Non-pigmented ciliary epithelial cell (primary cell): ENCODE data around the genes OR51E1 and HBE1.

DNA sequence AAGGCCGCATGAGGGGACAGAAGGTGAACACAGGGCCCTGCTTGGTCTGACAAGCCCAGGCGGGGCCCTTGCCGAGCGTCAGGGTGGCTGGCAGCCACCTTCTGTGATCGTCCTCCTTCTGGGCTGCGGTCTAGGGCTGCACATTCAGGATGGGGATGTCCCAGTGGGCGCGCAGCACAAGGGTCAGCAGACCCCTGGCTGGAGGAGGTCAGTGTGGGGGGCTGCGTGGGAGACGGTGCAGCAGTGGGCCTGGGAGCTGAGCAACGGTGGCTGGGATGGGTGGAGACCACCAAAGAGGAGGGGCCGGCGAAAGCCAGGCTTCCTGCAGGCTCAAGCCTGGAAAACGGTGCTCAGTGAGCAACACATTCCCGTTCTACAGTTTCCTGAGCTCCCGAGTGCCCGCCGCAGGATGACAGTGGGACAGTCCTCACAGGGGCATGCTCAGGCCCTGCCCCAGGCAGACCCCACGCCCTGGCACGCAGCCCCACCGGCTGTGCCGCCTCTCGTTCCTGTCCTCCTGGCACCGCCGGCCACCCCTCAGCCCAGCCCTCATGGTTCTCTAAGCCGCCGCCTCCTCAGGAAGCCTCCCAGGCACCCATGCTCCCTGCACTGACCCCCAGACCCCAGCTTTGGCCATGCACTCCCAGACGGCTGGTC, 73.9 kb downstream of the CDKN1C start:
- RRBS = no CpG with 5 or more reads among the region's 28 CpGs

DNA sequence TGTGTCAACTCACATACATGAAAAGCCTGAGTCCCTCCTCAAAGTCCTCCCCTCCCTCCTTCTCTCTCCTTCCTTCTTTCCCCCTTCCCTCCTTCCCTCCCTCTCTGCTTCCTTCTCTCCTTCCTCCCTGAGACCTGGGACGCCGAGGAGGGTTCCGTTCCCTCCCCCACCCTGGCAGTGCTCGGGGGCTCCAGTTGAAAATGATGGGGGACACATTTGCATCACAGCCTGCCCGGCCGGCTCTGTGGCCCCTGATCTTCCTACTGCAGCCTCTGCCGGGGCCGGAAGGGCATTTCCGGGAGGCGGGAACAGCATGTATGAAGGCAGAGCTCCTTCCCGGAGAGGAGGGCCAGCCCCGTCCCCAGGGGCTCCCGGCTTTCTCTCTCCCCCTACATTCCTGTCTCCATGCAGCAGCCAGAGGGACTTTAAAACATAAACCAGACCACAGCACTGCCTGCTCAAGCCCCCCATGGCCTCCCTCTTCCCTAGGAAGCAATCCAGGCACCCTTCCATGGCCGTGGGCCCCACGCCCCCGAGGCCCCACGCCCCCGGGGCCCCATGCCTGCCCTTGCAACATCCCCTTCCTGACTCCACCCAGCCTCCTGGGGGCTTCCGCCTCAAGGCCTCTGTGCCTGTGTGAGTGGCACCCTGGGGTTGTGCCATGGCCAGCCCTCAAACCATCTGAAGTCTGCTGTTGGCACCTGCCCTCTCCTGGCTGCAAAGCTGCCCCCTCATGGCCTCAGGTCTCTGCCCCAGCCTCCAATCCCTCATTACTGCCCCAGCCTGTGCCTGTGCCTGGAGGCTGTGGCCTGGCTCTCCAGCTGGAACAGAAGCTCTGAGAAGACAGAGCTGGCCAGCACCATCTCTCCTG, 73.1 kb downstream of the CDKN1C start:
- RRBS = 24% methylated on average over 3 of the region's 19 CpGs

DNA sequence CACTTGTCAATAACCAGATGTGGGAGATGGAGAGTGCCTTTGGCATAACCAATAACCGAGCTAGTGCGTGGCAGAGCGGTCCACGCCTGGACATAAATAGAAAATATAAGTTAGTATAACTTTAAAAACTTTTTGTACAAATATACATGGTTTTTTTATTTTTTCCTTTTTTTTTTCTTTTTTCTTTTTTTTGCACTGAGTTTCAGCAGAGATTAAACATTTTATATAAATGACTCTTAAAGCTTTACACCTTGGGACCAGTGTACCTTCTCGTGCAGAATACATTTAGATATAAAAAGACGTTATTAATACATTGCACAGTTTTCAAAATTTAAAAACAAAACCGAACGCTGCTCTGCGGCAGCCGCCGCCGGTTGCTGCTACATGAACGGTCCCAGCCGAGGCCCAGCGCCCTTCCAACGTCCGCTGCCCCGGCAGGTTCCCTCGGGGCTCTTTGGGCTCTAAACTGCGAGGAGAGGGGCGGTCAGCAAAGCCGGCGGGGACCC, 2.1 kb downstream of the CDKN1C start:
- RRBS = 2% methylated on average over 11 of the region's 23 CpGs

GRCh38 chr11:2903006-2903959, 1.2 kb downstream of the SLC22A18 start:
- RRBS = 72% methylated on average over 4 of the region's 27 CpGs

GRCh38 chr11:2944452-2945318, 15.5 kb upstream of the PHLDA2 start:
- RRBS = no CpG with 5 or more reads among the region's 33 CpGs

GRCh38 chr11:2963674-2964024, 28.5 kb downstream of the NAP1L4 start:
- RRBS = no CpG with 5 or more reads among the region's 5 CpGs

GRCh38 chr11:3143411-3143907, 21.7 kb downstream of the OSBPL5 start:
- RRBS = no CpG with 5 or more reads among the region's 21 CpGs

- RRBS = no CpG with 5 or more reads among the region's 16 CpGs
Observed at GRCh38 chr11:3421603-3422118, 42.7 kb upstream of the ZNF195 start.

GRCh38 chr11:3802028-3802342, 4.6 kb upstream of the NUP98 start:
- RRBS = no CpG with 5 or more reads among the region's 2 CpGs

DNA sequence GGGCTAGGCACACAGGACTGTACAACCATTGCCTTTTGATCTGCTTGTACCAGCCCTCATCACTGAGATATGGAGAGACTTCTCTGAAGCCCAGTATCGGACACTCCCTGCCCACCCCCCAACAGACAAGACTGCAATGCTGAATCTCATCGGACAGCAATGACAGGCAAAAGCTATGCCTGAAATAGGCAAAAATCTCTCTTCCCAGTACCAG, 6.5 kb downstream of the RHOG start:
- RRBS = no CpG with 5 or more reads among the region's 2 CpGs

DNA sequence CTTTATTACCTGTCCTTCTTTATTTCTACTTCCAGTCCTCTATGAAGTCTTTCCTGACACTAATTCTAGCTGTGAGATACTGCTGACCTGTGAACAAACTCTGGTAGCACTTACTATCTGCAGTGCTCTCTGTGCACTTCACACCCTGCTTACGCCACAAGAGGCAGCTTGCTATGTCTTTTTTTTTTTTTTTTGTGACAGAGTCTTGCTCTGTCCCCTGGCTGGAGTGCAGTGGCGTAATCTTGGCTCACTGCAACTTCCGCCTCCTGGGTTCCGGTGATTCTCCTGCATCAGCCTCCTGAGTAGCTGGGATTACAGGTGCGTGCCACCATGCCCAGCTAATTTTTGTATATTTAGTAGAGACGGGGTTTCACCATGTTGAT, 10.8 kb downstream of the STIM1 start:
- RRBS = no CpG with 5 or more reads among the region's 6 CpGs

DNA sequence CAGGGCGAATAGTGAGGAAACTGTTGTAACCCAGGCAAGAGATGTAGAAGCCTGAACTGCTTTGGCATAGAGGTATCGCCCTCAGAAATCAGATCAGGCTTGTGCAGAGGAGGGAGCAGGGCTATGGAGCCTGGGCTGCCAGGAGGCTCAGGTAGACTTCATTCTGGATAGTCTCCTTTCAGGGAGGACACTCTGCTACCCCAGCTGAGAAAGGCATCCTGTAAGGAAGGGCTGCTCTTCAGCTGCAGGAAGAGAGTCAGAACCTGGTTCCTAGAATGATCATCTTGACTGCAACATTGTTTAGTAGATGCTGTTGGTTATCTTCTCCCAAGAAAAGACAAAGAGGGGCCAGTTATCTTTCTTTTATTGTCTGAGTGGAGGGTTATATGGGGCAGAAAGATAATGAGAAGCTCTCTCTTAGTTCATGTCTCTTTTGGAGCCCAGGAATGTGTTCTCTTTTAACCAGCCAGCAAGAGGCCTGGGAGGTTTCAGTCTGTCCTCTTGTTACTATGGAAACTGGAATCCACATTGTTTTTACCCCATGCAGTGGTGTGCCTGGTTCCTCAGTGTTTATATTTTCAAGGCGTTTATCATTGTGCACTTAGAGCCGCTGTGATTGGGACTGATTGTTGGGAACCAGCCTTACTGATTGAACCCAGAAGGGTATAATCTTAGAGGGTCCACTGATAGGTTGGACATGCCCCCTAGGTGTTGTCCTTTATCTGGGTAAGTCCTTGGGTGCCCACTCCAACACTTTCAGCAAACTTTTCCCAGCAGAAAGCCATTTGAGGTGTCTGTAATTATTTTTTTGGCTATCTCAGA, 95.7 kb downstream of the STIM1 start:
- RRBS = no CpG with 5 or more reads among the region's 4 CpGs

DNA sequence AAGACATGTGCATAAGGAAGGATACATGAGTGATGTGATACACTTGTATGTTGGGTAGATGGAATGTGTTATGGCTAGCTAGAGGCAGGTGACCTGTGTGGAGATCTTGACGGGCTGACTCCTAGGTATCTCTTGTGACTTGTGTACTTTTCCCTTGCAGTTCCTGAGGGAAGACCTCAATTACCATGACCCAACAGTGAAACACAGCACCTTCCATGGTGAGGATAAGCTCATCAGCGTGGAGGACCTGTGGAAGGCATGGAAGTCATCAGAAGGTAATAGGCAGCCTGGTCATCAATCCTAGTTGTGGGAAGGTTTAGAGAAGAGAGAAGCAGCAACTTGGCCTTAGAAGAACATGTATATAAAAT, 70.9 kb upstream of the RRM1 start:
- RRBS = no CpG with 5 or more reads among the region's 2 CpGs

GRCh38 chr11:4090203-4090840, 4.3 kb upstream of the RRM1 start:
- RRBS = no CpG with 5 or more reads among the region's 4 CpGs

DNA sequence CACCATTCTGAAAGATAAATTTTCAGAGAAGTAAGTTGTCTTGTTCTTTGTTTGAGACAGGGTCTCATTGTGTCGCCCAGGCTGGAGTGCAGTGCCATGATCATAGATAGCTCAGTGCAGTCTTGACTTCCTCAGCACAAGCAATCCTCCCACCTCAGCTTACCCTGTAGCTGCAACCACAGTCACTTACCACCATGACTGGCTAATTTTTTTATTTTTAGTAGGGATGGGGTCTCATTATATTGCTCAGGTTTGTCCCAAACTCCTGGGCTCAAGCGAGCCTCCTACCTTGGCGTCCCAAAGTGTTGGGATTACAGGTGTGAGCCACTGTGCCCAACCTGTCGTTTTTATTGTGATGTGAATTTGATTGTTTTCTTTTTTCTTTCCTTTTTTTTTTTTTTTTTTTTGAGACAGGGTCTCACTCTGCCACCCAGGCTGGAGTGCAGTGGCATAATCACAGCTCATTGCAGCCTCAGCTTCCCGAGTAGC, 10.6 kb downstream of the RRM1 start:
- RRBS = no CpG with 5 or more reads among the region's 5 CpGs

GRCh38 chr11:4190750-4191587, 96.4 kb downstream of the RRM1 start:
- RRBS = no CpG with 5 or more reads among the region's 17 CpGs

DNA sequence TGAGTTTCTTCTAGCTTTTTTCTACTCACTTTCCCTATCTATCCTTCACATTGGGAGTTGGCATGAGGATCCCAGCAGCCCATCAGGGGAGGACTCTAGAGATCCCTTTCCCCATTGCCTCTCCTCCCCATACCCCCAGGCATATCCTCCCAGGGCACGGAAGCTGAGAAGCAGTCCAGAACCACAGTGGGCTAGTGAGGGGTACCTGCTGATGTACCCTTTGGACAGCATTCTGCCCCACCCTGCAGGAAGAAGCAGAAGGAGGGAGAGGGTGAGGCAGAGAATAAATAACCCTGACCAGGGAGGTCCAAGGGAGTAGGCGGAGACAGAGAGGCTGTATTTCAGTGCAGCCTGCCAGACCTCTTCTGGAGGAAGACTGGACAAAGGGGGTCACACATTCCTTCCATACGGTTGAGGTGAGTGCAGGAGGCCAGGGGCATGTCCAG, at the start of gene OR51E1:
TSS of gene OR51E1 (plus strand) at position 368 of the 446 bp plus-strand sequence.
- RRBS = no CpG with 5 or more reads among the region's 3 CpGs

DNA sequence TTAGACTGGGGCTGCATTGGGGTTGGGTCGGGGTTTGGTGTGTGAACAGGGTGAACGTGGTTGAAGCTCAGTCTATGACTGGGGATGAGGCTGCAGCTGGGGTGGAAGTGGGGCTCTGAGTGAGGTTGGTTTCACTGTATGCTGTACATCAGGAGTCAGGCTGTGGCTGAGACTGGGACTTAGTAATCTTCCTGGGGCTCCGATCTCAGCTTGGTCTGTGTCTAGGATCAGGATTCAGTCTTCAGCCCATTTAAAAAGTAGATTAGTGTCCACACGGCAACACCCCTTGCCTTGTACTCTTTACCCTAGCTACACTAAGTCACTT, 535 bp downstream of the OR51E1 start:
- RRBS = no CpG with 5 or more reads among the region's 4 CpGs

- RRBS = 66% methylated on average over 4 of the region's 9 CpGs
Observed at GRCh38 chr11:5066328-5066668, 6.9 kb upstream of the OR52E2 start.

DNA sequence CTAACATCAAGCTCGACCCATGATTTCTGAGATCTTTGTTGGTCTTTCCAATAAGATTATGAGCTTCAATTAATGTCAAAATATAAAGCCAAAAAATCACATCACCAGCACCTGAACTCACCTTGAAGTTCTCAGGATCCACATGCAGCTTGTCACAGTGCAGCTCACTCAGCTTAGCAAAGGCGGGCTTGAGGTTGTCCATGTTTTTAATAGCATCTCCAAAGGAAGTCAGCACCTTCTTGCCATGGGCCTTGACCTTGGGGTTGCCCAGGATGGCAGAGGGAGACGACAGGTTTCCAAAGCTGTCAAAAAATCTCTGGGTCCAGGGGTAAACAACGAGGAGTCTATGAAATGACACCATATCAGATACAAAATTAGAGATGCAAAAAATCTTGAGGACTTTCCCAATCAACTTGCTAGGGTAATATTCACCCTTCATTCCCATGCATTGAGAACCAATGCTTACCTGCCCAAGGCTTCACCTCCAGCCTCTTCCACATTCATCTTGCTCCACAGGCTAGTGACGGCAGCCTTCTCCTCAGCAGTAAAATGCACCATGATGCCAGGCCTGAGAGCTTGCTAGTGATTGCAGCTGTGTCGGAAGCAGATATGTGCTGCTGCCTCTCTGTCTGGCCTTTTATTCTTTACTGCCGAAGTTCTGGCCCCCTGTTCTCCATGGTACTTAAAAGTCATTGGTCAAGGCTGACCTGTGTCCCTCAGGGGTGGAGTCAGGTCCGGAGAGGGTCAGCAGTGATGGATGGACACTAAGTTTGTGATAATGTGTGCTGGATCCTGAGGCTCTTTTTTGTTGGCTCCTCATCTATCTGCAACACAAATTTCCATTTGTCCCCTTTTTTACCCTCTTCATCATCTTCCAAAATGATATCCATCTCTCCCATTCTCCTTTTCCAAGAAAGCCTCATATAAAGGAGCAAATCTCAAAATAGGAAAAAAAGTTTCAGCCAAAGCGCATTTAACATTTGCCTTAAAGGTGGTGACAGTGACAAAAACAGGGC, at the start of gene HBE1:
TSS of gene HBE1 (minus strand) at position 613 of the 1,016 bp plus-strand sequence.
- RRBS = no CpG with 5 or more reads among the region's 9 CpGs